Right cardiac atrium (tissue), 1 donor: ENCODE results near the gene ROPN1B.

- PRO-cap: no peak
Measured at GRCh38 chr3:125683451-125683750, 88.1 kb upstream of the OSBPL11 start.

GRCh38 chr3:125833816-125834407 lies 135.1 kb upstream of the ROPN1B start:
- PRO-cap: no peak

DNA sequence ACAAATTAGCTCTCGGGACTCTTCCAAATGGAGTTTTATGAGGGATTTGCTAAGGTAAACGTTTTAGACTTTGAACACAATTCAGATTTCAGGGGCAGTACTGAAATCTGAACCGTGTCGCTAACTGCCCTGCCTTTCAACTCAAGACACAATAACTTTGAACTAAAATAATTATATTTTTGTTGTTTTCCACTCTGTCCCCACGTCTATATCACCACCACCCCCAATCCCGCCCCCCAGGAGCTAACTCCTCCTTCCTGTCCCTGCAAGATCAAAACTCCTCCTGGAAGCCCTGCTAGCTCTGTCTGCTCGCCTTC lies 54.1 kb upstream of the ROPN1B start:
- PRO-cap: no peak

DNA sequence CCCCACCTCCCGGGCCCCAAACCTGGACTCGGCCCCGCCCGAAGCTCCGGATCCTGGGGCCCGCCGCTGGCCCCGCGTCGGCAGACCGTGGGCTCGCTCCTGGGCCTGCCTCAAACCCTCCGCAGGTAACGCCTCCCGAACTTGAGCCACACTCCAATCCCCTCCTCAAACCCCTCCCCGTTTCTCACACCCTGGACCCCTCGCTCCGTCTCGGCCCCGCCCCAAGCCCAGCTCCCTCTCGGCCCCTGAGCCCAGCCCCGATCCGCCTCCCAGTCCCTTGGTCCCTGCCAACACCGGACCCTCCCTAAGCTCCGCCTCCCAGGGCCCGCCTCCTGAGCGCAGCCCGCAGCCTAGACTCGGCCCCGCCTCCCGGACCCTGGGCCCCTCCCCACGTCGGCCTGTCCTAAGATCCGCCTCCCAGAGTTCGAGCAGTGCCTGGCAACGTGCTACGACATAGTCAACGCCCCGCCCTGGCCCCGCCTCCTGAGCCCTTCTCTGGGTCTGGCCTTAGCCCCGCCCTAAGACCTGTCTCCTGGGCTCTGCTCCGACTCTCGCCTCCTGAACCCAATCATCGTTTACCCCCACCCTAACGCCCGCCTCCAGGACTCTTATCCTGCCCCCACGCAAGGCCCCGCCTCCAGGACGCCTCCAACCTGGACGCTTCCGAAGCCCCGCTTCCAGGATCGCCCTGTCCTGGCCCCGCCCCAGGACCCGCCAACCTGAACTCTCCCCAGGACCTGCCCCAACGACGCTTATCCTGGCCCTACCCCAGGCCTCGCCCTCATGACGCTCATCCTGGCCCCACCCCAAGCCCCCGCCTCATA lies 53.1 kb upstream of the ROPN1B start:
- PRO-cap: unidirectional peak, minus-strand start at position 84 of the sequence; bidirectional peak, plus-strand start at position 521 of the sequence, minus-strand start at position 292 of the sequence; bidirectional peak, plus-strand start outside the sequence, minus-strand start at position 728 of the sequence

- PRO-cap: bidirectional peak, plus-strand start at chr3:125958144, minus-strand start at chr3:125958032; bidirectional peak, plus-strand start at chr3:125958409, minus-strand start at chr3:125958308
Measured at GRCh38 chr3:125957787-125959082, 10.7 kb upstream of the ROPN1B start.

DNA sequence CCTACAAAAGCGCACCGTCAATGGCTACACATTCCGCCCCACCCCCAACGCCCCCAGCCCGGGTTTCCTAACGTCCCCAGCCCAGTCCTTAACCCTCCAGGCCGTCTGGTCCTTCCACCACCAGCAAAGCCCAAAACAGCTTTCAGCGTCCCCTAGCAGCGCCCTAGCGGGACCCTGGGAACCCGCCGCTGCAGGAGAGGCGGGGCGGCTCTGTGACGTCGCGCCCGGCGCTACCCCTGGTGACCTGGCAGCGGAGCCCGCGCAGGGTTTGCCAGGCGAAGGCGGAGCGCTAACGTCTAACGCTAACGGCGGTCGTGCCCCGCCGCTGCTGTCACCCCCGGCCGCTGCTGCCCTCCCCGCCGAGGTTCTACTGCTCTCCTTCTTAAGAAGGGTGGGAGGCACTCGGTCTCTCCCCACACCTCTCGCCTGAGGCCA lies at the start of gene ROPN1B:
ROPN1B (plus strand) TSS at position 264 of the 435 bp plus-strand sequence.
- PRO-cap: no peak

DNA sequence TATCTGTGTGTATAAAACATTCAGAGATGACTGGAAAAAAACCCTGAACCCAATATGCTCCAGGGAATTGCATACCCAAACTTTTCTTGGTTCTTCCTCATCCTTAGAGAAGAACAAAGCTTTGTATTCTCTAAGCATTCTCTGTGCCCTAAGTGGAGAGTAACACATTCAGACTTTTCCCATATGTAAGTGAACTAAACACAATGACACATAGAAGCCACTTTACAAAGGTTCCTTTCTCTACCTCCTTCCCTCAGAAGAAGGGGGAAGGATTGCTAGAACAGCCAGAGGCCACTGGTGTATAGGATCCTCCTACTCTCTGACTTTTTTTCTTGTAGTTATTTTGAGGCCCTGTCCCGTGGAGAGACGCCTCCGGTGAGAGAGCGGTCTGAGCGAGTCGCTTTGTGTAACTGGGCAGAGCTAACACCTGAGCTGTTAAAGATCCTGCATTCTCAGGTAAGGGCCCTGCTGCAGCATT lies 6.3 kb downstream of the ROPN1B start:
- PRO-cap: no peak

DNA sequence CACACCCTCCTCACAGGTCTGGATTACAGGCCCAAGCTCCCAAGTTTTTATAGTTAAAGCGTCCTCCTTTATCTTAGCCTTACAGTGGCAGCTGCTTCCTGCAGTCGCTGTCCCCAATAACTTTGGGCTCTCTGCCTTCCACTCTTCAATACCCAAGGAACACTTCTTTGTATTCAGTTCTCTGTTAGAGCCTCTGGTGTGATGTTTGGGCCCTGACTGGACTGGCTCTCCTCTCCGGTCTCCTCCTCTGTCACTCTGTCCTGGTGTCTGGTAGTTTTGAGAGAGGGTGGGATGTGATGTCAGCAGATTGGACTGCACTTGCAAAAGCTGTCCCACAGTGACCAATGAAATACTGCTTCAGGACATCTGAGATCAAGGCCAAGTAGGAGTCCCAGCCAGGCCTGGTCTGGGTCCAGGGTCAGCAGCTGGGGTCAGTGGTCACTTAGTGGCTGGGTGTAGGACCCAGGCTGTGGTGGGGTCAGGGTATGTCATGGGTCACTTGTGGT lies 21.0 kb downstream of the ALDH1L1 start:
- PRO-cap: no peak

DNA sequence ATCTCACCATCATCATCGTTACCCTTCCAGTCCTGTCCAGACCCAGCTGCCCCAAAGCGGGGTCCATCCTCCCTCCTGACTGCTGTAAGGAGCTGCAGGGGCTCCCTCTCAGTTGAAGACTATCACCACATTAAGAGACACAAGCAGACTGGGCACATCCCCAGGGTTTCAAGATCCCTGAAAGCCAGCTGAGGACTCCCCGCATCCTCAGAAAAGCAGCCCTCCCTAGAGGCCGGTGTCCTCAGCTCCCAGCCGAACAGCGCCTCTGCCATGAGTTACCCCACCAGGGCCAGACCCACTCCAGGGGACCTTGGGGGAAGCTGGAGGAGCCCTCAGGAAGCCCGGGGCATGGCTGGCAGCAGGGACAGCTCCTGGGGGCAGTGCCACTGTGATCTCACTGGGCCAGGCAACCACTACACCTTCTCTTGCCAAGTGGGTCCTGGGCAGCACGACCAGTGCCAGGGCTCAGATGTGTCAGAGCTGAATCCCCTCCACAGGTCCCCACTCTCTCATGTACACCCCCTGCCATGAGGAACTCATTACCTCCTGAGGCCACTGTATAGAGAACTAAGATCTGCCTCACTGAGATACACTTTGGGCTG lies 8.1 kb downstream of the KLF15 start:
- PRO-cap: no peak

DNA sequence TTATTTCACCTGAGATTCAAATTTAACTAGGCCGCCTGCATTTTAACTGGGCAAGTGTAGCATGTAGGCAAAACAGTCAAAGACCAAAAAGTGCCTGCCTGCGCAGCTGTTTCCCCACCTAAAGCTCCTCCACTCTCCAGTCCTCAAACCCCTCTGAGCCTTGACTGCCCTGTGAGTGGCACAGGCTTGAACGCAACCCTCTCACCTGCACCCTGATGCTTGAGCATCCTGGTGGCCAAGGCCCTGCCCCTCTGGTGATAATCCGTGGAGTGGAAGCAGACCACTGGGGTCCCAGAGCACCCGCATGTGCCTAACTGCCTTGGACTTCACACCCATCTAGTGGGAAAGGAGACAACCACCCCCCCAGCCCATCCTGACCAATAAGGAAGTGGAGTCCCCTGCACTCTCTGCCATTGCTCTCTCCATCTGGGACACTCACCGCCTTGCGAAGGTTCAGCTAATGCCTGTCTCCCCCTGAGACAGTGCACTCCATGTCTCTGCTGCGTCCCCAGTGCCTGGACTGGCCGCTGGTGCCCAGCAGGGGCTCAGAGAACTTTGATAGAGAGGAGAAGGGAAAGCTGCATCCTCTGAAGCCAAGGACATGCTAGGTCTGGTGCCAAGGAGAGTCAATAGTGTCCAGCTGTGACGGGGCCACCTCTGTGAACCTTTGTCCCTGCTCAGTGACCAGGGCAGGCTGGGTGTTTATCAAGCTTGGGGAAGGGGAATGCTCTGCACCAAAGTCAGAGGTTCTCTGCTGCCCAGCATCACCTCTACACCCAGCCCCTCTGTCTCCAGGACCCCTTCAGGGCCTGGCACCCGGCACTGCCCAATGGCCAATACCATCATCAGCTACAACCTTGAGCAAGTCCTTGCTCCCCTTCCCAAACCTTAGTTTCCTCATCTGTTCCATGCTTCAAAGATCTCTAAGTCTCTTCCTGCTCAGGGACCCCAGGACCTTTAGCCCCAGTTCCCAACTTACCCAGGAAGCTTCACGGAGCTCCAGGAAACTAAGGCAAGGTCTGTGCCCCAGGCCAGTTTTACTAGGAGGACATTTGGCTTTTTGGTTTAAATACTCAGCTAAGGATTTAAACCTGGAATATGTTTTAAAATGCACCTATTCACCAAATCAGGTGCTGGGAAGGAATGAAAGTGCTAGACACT lies 3.3 kb downstream of the KLF15 start:
- PRO-cap: no peak

GRCh38 chr3:126357532-126357740 lies 228 bp upstream of the KLF15 start:
- PRO-cap: bidirectional peak, plus-strand start at chr3:126357590, minus-strand start at chr3:126357408

GRCh38 chr3:126358046-126358485 lies 858 bp upstream of the KLF15 start:
- PRO-cap: no peak

DNA sequence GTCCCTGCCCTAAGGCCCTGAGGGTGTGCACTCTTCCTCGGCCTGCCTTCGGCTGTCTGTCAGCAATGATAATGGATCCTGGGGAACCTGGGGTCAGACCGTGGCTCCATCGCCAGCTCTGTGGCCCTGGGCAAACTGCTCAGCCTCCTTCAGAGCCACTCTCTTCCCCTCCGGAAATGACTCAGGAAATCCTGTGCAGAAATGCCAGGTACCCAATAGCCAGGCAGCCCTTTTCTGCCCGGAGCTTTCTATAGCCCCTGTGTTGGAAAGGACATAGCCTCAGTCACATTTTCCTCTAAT lies 11.4 kb upstream of the ZXDC start:
- PRO-cap: no peak

- PRO-cap: no peak
Measured at GRCh38 chr3:126604076-126604763, 45.5 kb upstream of the C3orf22 start.

DNA sequence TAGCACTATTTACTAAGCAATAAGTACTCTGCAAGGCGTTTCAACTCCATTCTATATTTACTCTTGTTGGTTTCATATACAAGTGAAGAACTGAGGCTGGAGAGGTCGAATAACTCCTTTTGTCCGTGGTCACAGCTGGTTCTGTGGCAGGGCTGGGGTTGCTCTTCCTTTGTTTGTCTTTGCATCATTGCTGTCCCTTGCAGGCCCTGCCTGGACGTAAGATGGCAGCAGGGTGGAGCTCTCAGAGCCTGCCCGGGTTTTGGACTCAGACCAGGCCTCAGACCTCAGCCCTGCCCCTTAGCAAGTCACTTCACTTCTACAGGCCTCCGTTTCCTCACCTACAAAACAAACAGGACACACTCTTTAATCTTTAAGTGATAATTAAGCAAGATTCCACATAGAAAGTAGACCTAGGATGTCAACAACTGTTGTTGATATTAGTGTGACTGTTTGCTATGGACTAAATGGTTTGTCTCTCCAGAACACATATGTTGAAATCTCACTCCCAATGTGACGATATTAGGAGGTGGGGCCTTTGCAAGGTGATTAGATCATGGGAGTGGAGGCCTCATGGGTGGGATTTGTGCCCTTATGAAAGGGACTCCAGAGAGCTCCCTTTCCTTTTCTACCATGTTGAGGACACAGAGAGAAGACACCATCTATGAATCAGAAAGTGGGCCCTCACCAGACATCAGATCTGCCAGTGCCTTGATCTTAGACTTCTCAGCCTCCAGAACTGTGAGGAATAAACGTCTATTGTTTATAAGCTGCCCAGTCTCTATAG lies 65.5 kb upstream of the PLXNA1 start:
- PRO-cap: no peak

GRCh38 chr3:127575679-127576230 lies 14.8 kb downstream of the TPRA1 start:
- PRO-cap: no peak

DNA sequence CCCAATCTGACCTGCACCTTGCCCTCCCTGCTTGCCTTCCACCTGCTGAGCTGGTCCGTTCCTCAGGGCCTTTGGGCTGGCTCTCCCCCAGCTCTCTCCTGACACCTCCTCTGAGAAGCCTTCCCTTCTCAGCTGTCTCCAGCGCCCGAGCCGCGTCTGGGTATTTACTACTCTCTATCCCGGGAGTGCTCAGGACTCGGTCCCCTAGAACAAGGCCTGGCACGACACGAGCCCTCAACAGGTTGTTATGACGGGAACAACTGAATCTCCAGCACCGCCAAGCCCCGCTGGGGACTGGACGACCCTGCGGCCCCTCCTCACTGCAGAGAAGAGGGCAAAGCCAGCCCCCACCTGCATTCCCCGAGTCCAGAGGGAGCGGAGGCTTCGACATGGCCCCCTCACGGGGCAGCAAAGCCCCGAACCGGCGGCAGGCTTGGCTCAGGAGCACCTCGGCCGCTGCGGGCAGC lies 916 bp downstream of the TPRA1 start:
- PRO-cap: no peak

- PRO-cap: unidirectional peak, plus-strand start at chr3:127590122
Measured at GRCh38 chr3:127590051-127590383, 516 bp downstream of the TPRA1 start.

DNA sequence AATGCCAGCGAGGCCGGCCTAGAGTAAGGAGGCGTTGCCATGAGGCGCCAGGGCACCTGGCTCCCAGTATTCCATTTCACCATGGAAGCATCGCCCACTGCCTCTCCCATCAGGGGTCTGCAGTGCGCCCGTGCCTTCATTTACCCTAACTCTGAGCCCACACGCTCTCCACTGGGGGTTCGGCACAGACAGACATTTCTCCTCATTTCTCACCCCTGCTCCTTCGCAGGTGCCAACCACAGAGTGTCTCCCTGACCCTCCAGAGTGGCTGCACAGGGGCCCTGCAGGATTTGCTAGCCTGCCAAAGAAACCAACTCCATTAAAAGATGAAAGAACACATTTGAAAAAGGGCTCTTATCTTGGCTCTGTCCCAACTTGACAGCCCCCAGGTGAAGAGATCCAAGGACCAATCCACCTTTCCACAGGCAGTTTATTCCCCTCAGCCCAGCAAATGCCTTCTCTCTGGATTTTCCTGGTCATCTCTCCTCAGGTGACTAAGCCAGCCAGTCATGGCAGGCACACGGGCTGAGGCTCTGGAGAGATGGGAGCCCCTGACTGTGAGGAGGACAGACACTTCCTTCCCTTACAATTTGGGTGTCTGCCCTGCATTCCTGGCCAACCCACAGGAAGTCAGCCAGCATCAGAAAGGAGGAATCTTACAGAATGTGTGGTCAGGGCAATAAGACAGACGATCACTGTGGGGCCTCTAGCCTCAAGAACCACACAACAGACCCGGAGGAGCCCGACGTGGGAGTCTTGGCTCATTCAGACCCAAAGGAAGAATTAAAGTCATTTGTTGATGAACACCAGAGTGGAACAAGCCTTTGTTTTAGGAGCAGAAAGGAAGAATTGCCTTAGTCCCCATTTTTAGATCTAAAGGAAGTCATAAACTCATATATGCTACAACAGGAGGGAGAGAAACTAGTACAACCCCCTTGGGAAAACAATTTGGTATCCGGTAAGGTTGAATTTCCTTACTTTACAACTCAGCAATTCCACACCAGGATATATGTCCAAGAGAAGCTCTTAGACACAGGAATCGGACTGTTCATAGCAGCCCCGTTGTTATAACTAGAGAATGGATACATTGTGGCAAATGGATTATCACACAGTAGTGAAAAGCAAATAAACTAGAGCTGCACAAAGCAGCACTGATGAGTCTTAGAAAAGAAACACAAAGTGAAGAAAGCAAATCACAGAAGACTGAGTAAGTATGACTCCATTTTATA lies 62.0 kb downstream of the ABTB1 start:
- PRO-cap: unidirectional peak, plus-strand start at position 659 of the sequence

DNA sequence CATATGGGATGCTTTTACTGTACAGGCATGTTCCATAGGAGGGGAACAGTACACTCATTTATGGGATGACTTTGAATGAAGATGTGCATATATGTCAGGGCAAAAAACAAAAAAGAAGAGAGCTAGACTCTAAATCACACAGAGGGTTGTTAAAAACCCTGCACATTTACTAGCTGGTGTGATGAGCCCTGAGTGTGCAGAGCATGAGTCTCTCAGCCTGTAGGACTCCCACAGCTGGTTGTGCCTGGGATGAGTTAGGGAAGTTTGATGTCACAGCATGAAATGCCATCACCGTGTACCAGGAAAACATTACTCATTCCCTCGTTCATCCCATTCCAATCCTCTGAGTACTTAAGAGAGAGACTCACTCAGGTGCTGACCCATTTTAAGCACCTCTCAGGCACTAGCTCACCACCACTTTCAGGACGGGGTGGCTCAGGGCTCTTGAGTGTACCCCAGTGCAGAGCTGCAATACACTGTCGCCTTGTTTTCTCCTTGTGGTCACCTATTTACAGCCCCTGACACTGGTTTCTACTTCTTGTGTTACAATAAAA lies 18.8 kb downstream of the MGLL start:
- PRO-cap: no peak